Anterior vena cava (tissue), 1 donor: Measurements from ENCODE around the genes ASIC5 and TDO2.

- PRO-cap: unidirectional peak, minus-strand start at chr4:155784351
Measured at GRCh38 chr4:155784174-155784602, 25.4 kb downstream of the GUCY1B1 start.

DNA sequence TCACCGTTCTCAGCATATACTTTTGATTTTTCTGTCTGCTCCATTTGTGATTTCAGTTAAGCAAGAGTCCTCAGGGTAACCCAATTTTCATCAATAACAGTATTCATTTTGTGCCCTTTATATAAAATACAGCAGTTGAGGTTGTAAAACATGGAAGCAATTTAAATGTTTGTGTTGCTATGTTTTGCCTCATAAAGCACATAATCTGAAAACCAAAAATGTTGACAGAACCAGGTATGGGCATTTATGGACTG, at the start of gene ASIC5:
Gene ASIC5 (minus strand): TSS at position 95 of the 254 bp plus-strand sequence.
- PRO-cap: no peak

GRCh38 chr4:155903395-155903775, at the start of gene TDO2:
TSS of gene TDO2 (plus strand) at chr4:155903696.
- PRO-cap: no peak

DNA sequence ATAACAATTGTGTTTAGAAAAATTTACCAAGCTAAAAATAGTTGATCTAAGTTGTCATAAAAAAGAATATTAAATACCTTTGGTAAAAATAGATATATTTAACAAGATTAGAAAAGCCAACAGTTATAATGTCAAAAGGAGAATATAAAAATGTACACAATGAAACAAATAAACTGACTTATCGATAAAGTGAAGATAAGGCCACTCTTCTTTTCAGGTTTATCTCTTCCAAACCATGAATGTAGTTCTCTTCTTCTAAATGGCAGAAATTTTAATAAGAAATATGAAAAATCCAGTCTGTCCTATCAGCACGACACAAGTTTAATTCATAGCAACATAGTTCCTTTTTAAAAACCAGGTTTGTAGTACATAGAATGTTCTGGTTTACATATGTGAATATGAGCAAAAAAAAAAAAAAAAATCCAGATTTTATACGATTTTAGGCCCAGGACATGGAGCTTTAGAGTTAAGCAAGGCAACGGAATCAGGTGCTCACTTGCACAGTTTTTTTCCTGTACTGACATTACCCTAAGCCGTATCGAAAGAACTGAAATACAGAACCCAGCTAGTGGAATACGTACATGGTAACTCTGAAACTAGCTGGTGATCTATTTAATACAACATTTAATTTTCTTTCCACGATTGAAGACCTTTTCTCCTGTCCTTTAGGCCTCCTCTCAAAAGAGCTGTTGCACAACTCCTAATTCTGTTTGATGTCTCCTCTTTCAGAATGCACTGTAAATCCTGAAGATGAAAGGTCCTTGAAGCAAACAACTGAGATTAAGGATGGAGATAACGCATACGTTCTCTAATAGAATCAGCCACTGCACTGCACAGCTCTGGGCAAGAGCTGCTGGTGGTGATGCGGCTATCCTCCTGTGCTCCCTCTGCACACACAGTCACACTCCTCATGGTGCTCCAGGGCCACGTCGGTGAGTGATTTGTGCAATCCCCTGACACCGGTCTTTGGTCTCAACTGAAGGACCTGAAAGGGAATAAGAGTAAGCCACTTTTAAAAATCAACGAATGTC, 209.1 kb downstream of the PDGFC start:
- PRO-cap: no peak

- PRO-cap: no peak
Measured at GRCh38 chr4:156950944-156952119, 20.3 kb downstream of the PDGFC start.

- PRO-cap: no peak
Measured at GRCh38 chr4:156999019-156999701, 27.6 kb upstream of the PDGFC start.

- PRO-cap: no peak
Measured at GRCh38 chr4:157996106-157996368, 176.8 kb downstream of the GASK1B start.

- PRO-cap: no peak
Measured at GRCh38 chr4:158059270-158059855, 113.5 kb downstream of the GASK1B start.

DNA sequence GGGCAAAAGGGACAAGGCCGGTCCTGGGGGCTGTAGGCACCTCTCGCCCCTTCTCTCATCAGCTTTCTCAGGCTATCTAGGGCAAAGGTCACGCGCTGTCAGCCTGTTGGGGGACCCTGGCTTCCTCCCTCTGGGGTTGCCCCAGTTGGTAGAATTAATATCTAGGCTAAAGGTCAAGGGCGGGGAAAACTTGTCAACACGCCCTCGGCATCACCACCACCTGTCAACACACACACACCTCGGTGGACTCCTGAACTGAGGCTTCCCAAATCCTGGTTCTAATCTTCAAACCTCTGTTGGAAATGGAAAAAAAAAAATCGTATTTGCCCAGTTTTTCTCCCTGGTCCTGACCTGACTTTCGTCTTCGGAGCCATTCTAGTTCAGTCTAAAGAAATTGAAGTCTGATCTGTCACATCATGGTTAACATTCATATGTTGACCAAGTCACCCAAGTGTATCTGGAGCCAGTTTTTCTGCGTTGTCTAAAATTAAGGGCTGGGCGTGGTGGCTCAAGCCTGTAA, 494 bp downstream of the ETFDH start:
- PRO-cap: unidirectional peak, minus-strand start at position 132 of the sequence

GRCh38 chr4:158796611-158797166, 27.9 kb downstream of the FNIP2 start:
- PRO-cap: unidirectional peak, minus-strand start at chr4:158796921

DNA sequence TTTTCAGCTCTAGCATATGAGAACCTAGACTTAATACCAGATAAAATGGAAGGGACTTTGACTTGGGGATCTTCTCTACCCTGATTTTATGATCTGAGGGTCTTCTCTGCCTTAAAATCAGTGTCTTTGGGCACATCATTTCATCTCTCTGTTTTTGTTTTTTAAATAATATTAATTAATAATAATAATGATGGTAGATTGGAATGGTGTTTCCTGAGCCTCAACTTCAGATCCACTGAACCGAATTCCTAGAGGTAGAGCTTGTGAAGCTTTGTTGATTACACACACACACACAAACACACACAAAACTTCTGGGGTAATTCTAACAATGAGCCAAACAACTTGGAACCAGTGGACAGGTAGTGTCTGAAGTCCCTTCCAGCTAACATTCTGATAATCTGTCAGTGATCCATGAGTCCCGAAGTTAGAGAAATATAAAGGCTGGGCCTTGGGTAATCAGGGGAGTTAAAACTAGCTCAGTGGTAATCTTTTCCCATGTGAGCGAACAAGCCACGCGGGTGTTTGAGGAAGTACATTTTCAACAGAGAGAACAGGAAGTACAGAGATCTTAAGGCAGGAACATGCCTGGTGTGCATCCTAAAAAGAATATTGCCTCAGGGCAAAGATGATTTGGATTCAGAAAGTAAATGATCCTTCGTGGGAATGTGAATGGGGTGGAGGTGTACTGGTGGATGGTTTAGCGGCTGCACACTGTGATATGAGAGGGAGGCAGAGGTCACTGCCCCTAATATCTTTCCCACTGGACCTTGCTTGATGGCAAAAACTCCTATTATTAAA, 42.8 kb downstream of the FNIP2 start:
- PRO-cap: unidirectional peak, plus-strand start at position 564 of the sequence

- PRO-cap: no peak
Measured at GRCh38 chr4:158843216-158843658, 74.4 kb downstream of the FNIP2 start.

DNA sequence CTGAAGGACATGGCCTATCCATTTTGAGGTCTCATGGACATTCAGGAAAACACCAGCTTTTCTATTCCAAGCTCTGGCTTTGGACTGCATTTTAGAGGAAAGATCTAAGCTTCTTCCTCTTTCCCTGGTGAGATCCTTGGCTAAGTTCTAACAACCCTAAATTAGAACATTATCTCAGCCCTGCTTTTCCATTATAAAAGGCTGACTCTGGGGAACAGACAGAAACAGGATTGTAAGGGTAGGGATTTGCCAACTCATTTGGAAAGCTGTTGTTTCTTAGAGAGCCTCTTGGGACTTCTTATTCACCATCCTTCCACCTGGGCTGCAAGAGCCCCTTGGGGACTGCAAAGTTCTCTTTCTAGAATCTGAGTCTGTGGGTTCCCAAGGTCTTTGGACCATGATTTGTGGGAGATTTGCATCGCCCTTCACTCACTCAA, 119.3 kb downstream of the C4orf45 start:
- PRO-cap: no peak

DNA sequence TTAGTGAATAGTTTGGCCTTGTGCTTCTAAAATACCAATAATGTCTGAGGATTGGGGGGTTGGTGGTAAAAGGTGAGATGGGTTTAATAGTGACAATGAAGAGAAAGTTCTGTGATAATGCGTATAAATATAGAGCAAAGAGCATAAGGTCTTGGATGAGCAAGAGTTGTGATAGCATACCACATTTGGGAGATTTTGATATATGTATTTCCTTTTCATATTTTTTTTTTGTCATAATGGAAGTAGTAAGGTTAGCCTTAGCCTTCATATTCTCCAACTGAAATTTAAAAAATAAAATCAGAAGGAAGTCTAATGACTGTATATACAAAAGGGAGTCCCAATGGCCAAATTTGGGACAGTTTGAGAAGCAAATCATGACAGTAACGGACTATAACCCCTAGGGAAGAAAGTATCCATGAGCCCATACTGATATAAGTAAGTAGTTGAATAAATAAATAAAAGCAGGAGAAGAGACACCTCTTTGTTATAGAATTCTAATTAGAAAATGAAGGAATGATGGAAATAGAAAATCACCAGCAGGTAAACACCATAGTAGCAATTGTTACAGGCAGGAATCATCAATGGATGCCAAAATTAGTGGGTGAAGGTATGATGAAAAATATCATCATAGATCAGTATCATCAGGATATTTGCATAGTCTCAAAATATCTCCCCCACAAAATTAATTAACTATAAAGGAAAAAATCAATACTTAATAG, 9.4 kb downstream of the RAPGEF2 start:
- PRO-cap: no peak

DNA sequence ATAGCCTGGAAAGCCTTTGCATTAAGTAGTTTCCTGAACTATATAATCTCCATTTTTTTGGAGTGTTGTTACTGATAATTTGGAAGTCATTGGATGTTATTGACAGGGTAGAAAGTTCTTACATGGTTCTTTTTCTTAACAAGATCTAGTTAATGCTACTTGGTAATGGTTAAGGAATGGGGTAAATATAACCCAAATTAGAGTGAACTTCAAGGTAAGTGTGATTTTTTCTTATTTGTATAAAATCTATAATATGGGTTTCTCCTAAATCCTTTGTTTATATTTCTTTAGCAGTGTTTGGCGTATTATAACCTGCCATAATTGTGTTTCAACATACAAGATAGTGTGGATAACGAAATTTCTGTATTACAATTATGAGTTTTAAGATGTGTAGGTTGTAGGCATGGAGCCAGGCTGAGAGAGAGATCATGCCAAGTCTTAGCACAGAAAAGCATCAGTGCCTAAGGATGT, 161.0 kb downstream of the RAPGEF2 start:
- PRO-cap: no peak

GRCh38 chr4:159266767-159267280, 163.9 kb downstream of the RAPGEF2 start:
- PRO-cap: no peak

DNA sequence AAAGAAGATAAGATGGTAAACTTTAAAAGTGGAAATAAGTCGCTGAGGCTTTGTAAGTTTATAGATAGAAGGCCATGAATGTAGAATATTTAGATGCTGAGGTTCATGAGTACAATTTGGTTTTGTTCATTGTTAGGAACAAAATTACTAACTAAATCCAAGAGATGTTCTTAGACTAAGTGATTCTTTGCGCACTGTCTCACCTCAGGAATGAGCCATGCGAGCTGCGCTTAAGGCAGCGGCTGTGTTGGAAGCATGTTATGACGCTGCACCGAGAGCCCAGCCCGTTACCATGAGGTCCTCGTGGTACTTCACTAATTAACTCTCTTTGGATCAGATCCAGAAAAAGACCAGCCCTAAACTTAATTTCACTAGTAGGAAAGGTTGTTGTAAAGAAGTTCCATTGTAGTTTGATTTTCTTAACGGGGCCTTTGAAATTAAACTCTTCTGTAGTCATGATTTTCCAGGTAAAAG, 166.2 kb downstream of the RAPGEF2 start:
- PRO-cap: no peak

DNA sequence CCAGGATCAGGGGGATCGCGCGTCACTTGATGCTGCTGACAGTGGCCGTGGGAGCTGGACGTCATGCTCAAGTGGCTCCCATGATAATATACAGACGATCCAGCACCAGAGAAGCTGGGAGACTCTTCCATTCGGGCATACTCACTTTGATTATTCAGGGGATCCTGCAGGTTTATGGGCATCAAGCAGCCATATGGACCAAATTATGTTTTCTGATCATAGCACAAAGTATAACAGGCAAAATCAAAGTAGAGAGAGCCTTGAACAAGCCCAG, 250.6 kb downstream of the RAPGEF2 start:
- PRO-cap: no peak

GRCh38 chr4:160365238-160365446, 1262.3 kb downstream of the RAPGEF2 start:
- PRO-cap: no peak

GRCh38 chr4:161650784-161651277, 513.0 kb downstream of the FSTL5 start:
- PRO-cap: no peak